Neural cell (in vitro differentiated cells): ENCODE results near the gene MICU2.

DNA sequence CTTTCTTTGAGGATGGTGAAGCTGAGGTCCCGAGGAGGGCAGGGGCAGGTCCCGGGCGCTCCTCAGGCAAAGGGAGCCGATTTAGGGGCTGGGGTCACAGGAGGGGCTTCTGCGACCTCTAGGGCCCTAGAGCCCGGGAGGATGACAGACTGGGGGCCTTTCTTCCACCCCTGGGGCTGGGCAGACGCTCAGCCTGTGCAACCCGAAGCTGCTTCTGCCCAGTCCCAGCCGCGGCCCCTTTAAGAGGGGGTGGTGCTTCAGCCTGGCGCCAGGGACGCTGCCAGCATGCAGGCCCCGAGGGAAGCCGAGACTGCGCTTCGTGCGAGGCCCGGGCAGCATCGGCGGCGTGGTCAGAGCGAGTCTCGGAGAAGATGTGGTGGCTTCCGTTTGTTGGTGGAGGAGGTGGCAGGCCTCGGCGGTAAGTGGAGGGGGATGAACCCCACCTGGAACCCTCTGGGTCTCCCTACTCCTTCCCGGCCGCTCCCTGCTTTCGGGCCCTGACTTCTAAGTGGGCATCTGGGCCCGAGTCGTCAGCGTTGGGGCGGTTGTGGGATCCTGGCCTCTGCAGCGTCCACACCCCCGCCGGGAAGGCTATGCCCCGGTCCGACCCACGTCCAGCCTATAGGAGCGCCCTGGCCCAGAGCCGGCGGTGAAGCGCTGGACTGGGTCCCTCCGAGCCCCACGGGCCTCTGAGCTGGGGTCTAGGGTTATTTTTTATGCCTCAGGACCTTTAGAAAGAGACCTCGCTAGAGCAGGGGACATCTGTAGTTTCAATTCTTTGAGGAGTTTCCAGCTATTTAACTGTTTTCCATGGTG, 986.4 kb downstream of the TUBA3C start:
- RAMPAGE, long total RNA: no peak

GRCh38 chr13:19109488-19110010, 72.1 kb downstream of the TUBA3C start:
- RAMPAGE, long total RNA: no peak

GRCh38 chr13:19118450-19118772, 63.2 kb downstream of the TUBA3C start:
- RAMPAGE, long total RNA: no peak

DNA sequence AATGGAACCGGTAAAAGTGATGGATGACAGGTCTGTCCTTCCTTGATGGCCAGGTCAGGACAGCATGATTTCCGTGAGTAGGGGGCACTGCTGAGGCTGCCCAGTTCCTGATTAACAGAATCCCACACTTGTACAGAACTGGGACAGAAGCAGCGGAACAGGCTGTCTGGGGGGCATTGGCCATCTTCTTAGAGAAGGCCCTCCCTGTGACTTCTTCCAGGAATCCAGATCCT, 31.9 kb downstream of the TUBA3C start:
- RAMPAGE, long total RNA: no peak

DNA sequence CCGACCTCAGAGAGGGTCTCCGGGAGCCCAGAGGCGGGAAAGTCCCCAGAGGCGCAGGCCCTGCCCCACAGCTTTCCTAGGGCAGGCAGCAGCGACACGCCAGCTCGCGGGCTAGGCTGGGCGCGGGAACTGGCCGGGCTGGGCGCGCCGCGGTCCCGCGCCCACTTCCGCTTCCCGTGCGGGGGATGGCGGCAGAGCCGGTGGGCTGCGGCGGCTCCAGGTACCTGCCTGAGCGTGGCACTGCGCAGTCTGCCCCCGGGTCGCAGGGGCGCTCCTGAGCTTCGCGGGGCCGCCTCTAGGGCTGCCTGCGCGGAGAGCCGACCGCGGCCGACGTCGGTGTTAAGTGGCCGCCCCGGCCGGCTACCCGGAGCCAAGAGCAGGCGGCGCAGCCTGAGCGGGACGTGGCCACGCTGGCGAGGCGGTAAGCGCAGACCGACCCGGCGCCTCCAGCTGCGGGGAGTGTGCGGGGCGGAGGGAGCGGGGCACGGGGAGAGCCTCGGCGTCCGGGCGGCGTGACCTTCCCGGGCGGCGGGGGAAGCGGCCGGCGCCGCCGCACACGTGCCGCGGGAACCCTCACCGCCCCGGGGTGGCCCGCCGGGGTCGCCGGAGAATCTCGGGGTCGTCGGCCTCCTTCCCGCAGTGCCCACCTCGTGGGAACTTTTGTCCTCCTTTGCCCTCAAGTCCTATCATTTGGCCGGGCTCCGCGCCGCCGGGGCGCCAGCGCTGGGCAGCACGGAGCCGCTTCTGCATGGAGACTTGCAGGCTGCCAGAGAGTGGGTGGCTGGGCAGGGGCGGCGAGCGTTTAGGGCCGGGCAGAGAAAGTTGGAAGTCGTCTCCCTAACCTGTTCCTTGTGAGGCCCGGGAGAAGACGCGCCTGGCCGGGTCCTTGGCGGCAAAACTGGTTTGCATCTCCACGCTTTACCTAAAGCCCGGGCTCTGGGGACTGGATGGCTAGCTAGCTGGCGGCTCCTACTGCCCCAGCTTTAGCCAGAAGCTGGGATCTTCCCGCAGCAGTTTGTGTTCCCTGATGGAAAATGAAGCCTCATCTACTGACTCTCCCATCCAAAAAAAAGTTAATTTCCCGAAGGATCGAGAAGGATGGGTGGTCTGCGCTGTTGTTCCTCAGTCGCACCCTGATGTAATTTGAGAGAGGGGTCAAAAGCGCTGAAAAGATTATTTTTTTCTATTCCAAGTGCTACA, 31.3 kb upstream of the MPHOSPH8 start:
- RAMPAGE, long total RNA: no peak

GRCh38 chr13:19772139-19772743, 10.5 kb downstream of the PSPC1 start:
- RAMPAGE, long total RNA: no peak

- RAMPAGE, long total RNA: start-site peak on the minus strand at chr13:19960214-19960260, 17 and 14 reads in 2 replicates
Measured at GRCh38 chr13:19959930-19960720, 1.6 kb downstream of the ZMYM2 start.

- RAMPAGE, long total RNA: no peak
Measured at GRCh38 chr13:20055460-20055892, 96.9 kb downstream of the ZMYM2 start.

GRCh38 chr13:20174561-20175393, 13.9 kb upstream of the GJA3 start:
- RAMPAGE, long total RNA: no peak

DNA sequence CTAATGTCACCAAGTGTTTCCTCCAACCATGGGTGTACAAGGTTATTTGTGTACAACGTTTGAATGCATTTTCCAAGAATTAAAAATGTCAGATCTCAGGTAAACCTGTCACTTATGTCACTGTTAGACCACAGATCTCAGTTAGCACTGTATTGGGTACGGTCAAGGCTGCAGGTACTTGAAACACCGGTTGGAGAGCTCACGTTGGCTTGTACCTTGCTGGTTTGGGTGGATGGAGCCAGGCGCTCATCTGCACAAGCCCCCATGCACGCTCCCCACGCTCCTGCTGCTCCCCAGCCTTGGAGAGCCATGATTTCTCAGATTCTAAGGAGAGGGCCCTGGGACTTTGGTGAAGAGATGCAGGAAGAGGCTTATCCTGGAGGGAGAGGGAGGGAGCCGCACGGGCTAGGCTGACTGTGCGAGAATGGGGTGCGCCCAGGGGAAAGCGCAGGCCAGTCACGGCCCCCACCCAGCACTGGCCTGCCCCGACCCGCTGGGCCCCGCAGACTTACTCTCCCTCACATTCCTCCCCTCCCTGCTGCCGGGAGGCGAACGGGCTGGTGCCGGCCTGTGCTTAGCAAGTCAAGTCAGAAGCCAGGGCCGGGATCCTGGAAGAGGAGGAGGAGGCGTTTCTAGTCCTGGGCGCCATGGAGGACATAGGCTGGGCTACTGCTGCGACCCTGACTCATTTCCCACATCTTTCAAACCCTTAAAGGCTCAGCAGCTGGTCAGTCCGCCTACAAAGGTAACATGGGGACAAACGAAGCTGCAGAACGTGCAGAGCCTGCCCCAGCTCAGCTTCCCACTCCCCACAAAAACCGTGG, 120.1 kb downstream of the CRYL1 start:
- RAMPAGE, long total RNA: no peak

DNA sequence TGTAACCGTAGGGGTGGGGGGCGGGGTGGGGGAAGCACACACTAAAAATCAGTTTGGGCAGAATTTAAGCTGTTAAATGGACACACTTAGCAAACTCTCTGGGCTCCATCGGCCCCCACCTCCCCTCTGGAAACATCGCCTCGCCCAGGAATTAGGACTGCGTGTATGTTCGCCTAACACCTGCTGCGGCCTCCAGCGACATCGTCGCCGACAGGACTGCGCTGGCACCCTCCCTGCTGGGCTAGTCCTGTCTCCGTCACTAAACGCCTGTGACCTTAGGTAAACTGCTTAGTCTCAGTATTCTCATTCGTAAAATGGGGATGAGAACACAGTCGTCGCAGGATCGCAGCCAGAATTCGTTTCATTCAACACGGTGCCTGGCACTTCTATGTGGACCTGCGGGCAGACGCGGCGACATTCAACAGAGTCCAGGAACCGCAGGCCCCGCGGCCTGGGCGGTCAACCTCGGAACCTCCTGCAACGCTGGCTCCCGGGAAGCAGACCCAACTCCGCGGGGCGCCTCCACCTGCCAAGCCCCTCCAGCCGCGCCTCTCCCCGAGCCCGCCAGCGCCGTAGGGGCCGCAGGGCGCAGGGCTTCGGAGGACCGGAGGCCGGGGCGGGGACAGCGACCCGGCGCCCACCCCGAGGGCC, 501 bp downstream of the CRYL1 start:
- RAMPAGE, long total RNA: no peak

DNA sequence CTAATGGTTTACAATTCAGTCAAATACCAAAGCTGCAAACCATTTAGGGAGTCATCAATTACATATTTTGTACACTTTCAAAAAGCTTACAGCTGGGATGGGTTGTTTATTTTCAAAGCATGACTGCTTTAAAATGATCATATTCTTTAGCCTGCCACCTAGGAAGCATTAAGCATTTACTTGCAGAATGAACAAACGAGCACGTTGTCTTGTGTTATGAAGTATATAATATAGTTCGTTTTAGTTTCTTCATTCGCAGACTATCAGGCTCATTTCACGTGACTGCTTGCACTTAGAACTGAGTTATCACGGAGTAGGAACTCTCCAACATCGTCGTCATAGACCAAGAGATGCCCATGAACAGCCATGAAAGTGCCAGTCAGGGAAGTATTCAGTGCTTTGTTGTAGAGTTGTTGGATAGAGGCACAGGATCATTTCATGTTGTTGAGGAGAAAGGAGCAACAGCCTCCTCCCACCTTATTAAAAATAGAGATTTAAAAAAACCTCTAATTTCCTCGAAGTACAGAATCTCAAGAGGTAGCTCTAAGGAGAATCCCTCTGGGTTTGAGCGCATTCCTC, 1.0 kb upstream of the IL17D start:
- RAMPAGE, long total RNA: no peak

- RAMPAGE, long total RNA: no peak
Measured at GRCh38 chr13:20713636-20714166, 10.2 kb downstream of the IL17D start.

DNA sequence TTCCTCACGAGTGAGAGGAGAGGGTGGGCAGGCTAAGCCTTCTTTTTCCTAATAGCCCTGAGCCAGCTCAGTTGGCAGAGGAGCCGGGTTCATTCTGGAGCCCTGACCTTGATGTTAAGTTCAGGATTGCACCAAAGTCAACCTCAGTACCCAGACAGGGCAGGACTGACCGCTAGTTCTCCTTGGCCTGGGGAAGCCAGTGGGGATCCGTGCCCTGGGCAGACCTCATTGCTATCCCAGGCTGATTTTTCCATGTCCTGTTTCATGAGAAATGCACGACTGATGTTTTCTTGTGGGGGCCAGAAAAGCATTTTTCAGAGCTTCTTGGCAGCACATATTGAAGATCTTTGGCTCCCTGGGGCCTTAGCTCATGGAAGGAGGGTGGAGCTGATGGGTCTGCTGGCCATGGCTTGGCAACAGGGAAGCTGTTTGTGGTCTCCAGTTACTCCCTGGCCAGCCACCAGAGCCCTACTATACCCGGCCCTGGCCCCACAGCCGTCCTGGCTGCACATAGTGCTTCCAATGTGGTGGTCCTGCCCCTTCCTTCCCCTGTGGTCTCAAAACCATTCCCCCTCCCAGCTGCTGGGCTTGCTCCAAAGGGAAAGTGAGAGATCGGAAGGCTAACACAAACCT, 11.1 kb downstream of the IL17D start:
- RAMPAGE, long total RNA: no peak

DNA sequence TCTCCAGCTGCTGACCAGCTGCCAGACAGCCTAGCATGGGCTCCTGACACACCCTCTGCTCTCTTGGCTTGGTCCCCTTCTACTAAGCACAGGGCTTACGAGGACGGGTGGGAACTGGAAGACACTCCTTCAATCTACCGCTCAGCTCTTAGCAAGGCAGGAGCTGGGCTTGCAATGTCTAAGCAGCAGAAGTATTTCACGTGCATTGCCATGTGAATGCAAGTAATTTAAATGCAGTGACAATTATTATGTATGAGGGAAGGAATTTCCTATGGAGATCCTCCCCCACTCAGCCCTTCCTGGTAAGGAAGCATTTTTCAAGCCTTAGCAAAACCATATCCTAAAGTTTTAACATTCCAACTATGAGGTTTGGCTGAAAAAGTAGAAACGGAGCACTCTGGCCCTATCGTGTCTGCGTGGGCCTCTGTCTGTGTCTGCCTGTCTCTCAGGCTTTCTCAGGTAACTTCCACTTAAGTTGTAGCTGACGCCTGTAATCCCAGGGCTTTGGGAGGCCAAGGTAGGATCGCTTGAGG, 63.7 kb downstream of the LATS2 start:
- RAMPAGE, long total RNA: no peak

DNA sequence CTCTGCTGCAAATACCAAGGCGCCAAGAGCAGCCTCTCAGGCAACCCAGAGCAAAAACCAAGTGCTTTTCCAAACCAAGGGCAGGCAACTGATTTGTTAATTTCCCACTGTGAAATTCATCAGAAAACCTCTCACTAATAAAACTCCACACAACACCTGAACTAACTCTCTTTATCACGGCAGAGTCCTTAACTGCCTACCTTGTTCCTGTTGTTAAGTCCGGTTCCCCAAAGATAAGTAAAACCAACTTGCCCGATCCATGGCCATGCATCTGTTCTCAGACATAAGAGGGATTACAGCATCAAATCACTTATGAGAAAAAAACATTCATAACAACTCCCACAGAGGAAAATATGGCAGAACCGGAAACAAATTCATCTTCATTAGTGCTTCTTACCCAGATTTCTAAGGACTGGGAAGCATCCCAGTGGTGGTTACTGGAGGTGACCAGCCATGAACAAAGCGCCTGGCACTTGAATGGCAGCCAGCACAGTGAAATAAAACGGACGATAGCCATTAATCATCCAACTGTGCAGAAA, 44.6 kb downstream of the LATS2 start:
- RAMPAGE, long total RNA: no peak

- RAMPAGE, long total RNA: no peak
Measured at GRCh38 chr13:21065667-21066024, 4.3 kb upstream of the LATS2 start.

DNA sequence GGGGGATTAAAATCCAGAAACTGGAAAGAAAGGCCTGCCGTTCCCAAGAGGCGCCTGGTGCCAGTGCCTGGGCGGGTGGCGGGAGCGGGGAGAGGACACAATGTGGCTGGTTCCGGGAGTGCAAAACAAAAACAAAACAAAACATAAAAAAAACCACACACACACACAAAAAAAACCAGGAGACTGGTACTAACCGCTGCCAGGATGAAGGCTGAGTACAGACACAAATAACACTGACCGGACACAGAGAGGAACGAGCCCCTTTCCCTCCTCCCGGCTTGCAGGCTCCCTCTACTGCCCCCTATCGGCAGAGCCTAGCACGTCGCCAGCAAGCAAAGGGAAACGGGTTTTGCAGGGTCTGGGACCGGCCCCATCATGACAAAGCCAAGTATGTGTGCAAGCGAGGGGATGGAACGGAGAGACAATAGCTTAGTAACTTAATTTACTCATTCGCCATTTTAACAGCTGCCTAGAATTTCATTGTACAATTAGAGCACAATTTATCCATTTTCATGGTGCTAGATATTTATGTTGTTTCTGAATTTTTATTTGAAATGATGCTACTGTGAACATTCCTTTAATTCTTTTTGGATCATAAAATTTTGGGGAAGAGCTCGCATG, 17.9 kb upstream of the ZDHHC20 start:
- RAMPAGE, long total RNA: no peak

DNA sequence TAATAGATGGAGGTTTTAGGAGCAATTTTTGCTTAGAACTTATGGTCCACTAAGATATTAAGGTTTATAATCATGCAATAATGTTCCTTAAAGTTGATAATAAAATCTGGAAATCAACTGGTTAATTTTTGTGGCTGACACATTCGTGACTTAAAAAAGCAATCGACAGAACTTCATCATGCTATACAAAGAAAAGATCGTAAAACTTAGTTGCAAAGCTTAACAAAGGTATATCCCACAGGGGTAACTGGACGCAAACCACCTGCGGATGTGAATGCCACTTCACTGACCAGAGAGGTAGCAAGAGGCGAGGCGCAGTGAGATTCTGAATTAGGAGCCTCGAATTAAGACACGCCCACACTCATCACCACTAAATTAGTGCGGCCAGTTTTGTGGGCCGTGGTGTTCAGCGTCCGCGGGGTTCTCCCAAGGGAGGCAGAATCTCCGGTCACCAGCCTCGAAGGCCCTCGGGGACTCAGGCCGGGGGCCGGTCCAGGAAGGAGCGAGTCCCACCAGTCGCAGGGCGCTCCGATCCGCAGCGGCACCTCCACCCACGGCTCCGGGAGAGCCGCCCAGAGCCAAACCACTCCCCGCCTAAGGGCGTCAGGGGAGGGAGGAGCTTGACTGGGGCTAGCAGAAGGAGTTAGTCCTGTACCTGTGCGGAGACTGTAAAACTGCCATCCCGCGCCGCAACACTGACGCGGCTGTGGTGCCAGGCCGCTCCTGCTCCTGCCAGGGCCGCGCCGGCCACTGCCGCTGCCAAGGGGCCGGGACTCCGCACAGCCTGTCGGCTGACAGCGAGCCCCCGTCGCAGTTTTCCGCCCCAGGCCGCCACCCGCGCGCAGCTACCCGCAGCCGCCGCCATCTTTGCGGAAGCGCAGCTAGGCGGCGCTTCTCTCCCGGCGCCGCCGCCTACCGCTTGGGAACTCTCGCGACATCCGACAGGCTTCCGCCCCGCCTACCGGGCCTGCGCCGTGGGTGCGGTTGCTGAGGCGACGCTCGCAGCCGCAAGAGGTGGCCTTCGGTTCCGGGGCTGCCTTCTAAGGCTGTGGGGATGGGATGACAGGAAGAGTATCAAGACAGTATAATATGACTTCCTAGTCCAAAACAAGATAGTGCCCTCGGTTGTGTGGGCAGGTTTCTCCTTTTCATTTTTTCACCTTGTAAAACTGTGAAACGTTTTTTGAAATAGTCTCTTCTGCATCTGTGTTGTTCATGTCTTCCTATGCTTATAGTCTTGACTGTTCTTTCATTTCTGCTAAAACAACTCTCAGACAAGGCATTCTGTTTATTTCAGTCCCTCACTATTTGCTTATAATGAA, at the start of gene MICU2:
MICU2 (minus strand) TSS at position 887 of the 1,322 bp plus-strand sequence.
- RAMPAGE, long total RNA: start-site peak on the plus strand centred at position 623 of the sequence, 35 bp wide, 18 and 34 reads in 2 replicates; start-site peak on the minus strand centred at position 880 of the sequence, 22 bp wide, 594 and 3,273 reads in 2 replicates

DNA sequence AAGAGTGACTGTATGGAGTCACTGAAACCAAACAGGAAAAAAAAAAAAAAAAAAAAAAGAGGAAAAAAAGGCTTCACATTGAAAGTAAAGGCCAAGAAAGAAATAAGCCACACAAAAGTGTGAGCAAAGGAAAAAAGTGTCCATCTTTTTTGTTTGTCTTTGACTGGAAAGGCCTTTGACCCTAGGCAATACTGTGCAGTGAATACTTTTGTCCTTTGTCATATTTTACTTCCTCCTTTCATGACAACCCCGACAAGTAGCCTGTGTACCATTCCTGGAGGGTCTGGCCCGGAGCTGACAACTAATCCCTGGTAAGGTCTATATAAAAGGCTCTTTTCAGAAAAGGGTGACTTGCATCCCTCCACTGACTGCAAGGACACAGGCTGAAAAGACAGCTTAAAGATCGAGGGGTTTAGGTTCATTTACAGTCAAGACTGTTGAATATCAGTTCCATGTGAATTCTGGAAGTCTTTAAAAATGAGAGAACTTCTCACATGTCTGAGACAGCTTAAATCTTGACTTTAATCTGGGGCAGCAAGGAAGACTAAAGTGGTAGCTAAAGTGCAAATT, 13.0 kb upstream of the MICU2 start:
- RAMPAGE, long total RNA: no peak